Measurements from ENCODE around the genes CCDC188 and SCARF2.

DNA sequence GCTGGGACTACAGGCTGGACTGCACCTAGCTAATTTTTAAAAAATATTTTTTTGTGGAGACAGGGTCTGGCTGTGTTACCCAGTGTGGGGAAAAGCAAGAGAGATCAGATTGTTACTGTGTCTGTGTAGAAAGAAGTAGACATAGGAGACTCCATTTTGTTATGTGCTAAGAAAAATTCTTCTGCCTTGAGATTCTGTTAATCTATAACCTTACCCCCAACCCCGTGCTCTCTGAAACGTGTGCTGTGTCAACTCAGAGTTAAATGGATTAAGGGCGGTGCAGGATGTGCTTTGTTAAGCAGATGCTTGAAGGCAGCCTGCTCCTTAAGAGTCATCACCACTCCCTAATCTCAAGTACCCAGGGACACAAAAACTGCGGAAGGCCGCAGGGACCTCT, 2.5 kb upstream of the PRODH start:
- PRO-cap = no peak

- PRO-cap = no peak
Observed at GRCh38 chr22:19083113-19083719, 39.0 kb downstream of the DGCR2 start.

DNA sequence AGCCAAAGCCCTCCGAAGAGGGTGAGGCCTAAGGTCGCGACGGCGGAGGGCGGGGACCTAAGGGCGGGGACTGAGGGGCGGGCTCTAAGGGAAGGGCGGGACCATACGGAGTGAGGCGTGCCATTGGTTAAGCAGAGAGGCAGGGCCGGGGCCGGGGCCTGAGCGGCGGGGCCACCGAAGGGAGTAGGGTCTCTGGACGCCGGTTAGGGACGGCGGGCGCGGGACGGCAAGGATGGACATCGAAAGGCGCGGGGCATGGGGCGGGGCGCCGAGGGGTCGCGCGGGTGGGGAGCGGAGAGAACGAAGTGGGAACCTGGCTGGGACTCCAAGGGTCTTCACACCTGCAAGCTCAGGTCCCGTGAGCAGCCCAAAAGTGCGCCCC, 293 bp upstream of the DGCR2 start:
- PRO-cap = bidirectional peak, plus-strand start at position 206 of the sequence, minus-strand start outside the sequence

- PRO-cap = no peak
Observed at GRCh38 chr22:19426036-19426802, 5.3 kb downstream of the HIRA start.

DNA sequence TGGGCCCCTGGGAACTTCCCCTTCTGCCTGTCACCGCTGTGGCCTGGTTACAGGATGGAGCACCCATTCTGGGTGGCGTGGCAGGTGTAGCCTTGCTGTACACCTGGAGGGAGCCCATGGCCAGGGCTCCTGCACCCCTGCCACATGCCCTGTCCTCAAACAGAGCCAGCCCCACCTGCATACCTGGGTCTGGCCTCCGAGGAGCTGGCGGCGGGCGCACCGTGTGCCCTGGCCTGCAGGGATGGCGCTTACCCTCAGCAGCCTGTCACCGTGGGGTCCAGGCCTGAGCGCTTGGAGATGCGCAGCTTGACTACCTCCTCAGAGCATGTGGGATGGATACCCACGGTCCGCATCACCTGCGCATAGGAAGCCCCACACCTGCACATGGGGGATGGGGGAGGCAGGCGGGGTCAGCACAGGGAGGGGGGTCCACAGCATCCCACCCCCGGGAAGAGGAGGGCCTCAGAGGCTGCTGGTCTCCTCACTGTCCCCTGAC, 22.2 kb upstream of the GNB1L start:
- PRO-cap = no peak

DNA sequence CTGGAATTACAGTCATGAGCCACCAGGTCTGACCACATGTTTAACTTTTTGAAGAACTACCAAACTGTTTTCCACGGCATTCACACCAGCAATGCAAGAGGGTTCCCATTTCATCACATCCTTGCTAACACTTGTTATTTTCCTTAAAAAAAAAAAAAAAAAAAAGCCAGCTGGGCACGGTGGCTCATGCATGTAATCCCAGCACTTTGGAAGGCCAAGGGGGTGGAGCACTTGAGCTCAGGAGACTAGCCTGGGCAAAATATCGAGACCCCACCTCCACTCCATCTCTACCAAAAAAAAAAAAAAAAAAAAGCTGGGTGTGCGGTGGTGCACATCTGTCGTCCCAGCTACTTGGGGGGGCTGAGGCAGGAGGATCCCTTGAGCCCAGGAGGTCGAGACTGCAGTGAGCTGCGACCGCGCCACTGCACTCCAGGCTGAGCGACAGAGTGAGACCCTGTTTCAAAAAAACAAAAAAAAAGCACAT, 16.9 kb upstream of the TXNRD2 start:
- PRO-cap = no peak

- PRO-cap = no peak
Observed at GRCh38 chr22:19975140-19975956, 33.7 kb upstream of the TXNRD2 start.

DNA sequence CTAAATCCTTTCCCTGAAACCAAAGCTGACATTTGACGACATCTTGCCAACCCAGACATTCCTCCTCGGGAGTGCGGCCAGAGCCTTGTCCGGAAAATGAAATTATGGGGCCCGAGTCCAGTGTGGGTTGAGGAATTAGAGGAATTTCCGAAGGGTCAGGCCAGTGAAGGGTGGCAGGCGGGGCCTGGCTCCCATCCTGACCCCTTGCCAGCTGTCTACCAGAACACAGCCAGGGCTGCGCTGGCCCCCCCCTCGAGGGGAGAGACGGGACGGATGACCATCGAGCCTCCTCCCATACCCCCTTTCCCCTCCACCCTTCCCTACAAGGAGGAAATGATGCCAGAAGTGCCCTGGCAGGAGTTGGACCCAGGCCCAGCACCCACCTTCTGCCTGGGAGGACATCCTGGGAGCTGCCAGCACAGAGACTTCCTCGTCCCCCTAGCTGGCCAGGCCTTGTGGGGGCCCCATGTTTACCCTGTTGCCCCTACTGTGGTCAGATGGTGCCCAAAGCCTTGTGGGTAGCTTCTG, 21.0 kb downstream of the ARVCF start:
- PRO-cap = no peak

GRCh38 chr22:19998138-19998535, 18.5 kb downstream of the ARVCF start:
- PRO-cap = no peak

DNA sequence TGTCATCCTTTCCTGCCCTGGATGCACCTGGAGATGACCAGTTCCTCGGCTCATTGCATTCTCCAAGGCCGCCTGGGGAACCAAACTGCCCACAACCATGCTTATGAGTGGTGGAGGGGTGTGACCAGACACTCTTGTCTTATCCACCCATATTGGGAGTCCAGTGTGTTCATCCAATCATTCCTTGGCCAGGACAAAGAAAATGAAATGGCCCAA, 1.2 kb upstream of the ARVCF start:
- PRO-cap = no peak

- PRO-cap = no peak
Observed at GRCh38 chr22:20095786-20096860, 16.1 kb downstream of the DGCR8 start.

GRCh38 chr22:20107193-20107973, 8.5 kb upstream of the RANBP1 start:
- PRO-cap = no peak

GRCh38 chr22:20130817-20131423, 684 bp upstream of the ZDHHC8 start:
- PRO-cap = bidirectional peak, plus-strand start at chr22:20131252, minus-strand start at chr22:20131080

GRCh38 chr22:20150856-20151107, at the start of gene CCDC188:
CCDC188 (minus strand) TSS chr22:20151055.
- PRO-cap = no peak

DNA sequence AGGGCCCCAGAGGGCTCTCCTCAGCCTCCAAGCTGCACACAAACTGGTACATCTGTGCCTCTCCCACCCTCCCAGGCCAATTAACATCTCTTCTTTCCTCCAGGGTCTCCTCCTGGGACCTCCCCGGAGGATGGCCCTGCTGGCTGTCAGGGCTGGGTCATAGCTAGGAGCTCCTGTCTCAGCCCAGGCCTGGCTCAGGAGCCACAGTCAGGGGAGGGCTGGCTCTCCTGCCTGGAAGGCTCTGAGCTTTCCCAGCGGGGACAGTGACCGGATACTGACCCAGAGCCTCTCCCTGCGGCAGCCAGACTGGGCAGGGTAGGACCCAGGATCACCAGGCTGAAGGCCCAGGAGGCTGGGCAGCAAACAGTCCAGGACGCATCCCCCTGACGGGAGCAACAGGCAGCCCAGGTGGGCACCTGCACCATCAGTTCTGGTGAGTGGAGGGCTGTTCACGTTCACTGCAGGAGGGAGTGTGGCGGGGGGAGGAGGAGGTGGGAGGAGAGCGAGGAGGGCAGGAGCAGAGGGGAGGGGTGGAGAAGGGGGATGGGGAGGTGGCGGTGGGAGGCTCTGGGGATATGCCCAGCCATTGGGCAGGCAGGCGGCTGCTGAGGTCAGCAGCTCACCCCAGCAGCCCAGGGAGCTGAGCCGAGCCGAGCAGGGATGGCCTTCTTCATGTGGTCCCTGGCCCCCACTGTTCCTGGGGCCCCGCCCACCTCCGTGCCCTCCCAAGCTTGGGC, 22.0 kb downstream of the RTN4R start:
- PRO-cap = no peak

GRCh38 chr22:20313429-20313914, 6.4 kb downstream of the DGCR6L start:
- PRO-cap = no peak

DNA sequence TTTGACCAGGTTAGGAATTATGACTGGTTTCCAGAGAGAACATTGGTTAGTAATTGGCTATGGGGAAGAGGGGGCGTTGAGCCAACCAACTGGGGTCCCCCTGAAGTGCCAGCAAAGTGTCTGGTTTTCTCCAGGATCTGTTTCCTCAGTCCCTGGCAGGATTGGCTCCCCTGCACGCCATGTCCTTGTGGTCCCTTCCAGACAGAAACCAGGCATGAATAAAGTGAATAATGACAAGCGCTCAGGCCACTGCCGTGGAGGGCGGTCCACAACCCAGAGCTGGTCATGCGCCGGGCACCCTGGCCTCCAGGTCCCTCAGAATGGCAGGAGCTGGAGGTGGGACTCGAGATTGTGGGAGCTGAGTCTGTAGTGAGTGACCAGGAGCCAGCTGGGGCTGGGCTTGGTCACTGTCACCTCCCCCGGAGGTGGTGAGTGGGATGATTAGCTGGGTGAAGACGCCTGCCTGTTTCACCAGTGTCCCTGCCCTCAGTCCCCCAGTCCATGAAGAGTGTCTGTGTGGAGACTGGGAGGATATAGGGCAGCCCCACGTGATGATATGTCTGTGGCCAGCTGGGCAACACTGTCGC, 1.2 kb upstream of the DGCR6L start:
- PRO-cap = no peak

- PRO-cap = bidirectional peak, plus-strand start at chr22:20437197, minus-strand start at chr22:20437106
Observed at GRCh38 chr22:20436963-20437410, 638 bp downstream of the SCARF2 start.

- PRO-cap = no peak
Observed at GRCh38 chr22:20437411-20438235, at the start of gene SCARF2. SCARF2 (minus strand) TSS chr22:20437825.

GRCh38 chr22:20558142-20558739, 50.8 kb downstream of the MED15 start:
- PRO-cap = no peak